REH cell (cell line): ENCODE measurements around a stretch of chr2.

DNA sequence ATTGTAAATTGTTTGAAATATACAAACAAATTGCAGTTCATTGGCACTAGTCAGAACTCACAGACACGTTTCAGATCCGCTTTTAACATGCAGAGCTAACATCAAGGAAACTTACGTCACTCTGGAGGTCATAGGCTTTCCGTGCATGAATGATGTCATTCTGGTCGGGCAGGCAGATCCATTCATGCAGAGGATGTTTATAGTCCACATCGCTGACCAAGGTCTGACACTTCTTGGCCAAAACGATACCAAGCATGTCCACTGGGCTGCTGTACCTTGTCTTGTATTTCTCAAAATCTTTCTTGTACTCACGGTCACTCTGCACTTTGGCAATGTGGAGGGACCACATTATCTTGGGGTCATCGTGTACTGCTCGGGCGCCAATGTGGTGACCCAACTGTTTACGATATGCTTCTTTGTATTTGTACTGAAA lies 114.9 kb downstream of the NEB start:
- PRO-cap = no peak

DNA sequence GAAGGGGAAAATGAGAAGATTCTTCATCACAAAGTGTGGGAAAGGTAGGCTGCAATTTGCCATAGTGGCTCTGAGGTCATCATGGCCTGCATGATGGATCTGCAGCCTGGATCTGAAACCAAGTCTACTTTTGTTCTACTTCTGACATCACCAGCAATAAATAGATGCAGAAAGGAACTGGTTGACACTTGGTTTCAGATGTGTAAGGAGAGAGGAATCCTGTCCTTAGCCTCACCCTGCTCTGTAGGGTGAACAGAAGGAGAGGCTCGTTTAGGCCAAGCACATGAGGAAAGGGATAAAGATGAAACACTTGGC lies 4.0 kb downstream of the NEB start:
- PRO-cap = no peak

GRCh38 chr2:152378538-152379308 lies 43.7 kb downstream of the FMNL2 start:
- PRO-cap = no peak

GRCh38 chr2:152525193-152526047 lies 190.4 kb downstream of the FMNL2 start:
- PRO-cap = no peak

DNA sequence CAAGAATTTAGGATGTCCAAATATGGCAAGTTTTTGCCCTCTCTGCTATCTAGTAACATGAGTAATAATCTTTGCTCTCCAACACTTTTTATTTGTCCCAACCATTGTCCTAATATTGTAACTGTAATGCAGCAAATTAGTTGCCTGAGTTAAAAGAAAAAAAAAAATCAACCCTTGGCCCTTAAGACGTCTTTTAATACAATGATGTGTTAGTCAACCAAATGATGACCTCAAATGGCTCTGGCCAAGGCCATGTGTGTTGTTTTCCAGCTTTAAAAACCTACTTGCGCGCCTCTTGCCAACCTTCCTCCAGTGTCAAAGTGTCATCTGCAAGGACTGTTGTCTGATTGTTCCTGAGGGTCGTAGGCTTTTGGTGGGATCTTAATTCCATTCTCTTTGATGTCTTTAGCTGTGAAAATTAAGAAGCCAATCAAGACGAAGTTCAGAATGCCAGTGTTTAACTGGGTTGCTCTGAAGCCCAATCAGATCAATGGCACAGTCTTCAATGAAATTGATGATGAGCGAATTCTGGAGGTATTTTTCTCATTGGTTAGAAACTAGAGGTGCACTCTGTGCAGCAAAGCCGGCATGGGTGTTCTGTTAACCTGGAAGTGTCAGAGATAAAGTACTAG lies 92.1 kb downstream of the PRPF40A start:
- PRO-cap = no peak

- PRO-cap = no peak
Measured at GRCh38 chr2:152631876-152632389, 85.3 kb downstream of the PRPF40A start.

DNA sequence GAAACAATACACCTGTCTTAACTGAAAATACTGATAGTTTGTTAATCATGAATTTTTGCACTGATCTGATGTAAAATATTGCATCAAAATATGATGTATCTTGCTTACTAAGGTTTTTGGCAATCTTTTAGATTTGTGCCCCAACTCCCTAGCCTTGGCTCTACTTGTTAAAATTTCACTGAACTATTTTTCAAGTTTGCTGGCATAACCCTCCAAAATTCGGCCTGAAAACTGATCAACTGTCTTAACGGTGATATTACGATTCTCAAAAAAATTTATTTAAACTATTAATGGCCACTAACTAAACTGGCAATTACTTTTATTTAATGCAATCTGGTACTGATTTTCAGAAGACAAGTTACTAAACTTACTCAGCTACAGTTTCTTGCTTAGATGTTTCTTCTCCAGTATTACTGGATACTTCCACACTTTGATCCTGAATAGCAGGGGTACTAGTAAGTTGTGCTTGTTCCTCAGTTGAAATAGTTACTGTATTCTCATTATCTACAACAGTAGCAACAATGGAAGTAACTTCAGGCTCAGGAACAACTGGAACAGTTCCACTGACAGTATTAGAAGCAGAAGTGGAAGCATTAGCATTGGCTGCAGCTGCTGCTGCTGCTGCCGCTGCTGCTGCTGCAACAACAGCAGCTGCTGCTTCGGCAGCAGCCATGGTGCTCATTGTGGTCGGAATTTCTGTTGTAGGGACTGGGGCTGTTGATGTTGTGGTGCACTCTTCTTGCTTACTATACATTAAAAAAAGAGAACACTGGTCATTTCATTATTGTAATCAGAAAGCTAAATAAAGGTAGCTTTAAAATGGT lies 41.0 kb downstream of the PRPF40A start:
- PRO-cap = no peak

DNA sequence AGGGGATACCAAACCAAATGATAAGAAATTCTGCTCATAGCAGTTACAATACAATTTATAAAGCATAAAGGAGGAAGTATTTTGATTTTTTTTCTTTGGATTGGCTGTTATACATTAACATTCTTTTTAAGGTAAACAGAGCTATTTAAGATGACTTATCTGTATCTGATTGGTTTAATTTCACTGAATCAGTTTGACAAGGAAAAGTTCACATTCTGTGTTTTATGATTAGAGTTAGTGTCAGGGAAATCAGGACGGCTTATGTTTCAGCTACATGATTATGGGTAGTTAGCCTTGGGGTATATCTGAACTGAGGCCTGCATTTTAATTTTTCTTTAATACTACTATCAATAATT lies 360.9 kb downstream of the ARL6IP6 start:
- PRO-cap = no peak

GRCh38 chr2:153871049-153871497 lies 649 bp upstream of the GALNT13 start:
- PRO-cap = no peak

GRCh38 chr2:154462594-154463141 lies 235.8 kb upstream of the KCNJ3 start:
- PRO-cap = no peak

DNA sequence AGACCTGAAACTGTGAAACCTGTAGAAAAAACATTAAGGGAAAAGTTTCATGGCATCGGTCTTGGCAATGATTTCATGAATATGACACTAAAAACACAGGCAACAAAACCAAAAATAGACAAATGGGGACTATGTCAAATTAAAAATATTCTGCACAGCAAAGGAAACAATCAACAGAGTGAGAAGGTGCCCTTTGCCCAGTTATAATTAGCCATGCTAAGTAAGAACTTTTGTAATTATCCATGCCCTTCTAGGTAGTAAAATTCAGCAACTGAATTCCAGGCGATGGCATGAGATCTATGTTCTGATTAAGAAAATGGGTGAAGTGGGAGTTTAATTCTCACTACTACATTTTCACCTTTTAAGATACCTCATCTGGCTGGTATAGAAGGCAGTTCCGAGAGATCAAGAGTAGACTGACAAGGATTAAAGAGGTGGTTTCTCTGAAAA lies 777.1 kb downstream of the KCNJ3 start:
- PRO-cap = no peak

DNA sequence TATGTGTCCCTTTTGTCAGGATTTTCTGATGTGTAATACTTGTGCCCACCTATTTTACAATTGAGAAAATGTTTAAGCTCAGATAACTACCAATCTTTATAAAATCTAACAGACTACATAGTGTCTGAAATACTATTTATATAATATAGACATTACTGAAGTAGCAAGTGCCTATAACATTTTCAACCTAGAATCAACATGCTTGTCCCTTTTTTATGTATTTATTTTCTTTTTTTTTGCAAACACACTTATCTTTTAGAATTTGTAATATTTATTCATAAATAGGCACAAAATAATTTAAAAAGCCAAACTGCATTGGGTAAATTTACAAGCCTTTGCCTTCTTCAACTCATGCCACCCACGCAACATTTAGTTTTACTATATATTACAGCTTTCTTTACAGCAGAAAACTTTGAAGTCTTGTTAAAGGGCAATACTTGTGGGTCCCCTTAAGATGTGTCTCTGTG lies 7.6 kb downstream of the NR4A2 start:
- PRO-cap = no peak

- PRO-cap = no peak
Measured at GRCh38 chr2:156329495-156330421, 2.8 kb downstream of the NR4A2 start.

- PRO-cap = no peak
Measured at GRCh38 chr2:156334962-156335315, 2.4 kb upstream of the NR4A2 start.

GRCh38 chr2:156342817-156343247 lies 10.3 kb upstream of the NR4A2 start:
- PRO-cap = bidirectional peak, plus-strand start at chr2:156343045, minus-strand start at chr2:156342942

- PRO-cap = unidirectional peak, minus-strand start at chr2:156401221
Measured at GRCh38 chr2:156400947-156401333, 35.2 kb upstream of the GPD2 start.

DNA sequence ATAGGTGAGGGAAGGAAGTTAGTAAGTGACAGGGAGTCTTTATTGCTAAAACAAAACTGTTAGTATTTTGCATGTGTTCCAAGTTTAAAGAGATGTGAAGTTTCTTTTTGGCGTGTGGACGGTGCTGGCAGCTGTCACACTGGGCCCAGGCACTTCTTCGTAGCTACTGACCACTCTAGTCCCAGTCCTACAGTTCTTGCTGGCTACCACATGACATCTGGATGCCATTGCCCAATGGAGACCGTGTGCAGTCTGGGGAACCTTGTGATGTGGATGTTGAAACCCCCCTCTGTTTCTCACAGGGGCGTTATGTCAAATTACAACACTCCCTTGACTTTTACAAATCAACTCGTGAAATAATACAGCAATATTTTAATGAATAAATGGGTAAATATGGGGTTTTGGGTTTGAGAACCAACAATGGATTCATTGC lies 1.1 kb downstream of the GPD2 start:
- PRO-cap = no peak

- PRO-cap = no peak
Measured at GRCh38 chr2:157056121-157056687, 201.3 kb upstream of the GALNT5 start.

- PRO-cap = unidirectional peak, minus-strand start at chr2:157469358; unidirectional peak, minus-strand start at chr2:157469566
Measured at GRCh38 chr2:157469294-157470102, 25.6 kb upstream of the CYTIP start.

DNA sequence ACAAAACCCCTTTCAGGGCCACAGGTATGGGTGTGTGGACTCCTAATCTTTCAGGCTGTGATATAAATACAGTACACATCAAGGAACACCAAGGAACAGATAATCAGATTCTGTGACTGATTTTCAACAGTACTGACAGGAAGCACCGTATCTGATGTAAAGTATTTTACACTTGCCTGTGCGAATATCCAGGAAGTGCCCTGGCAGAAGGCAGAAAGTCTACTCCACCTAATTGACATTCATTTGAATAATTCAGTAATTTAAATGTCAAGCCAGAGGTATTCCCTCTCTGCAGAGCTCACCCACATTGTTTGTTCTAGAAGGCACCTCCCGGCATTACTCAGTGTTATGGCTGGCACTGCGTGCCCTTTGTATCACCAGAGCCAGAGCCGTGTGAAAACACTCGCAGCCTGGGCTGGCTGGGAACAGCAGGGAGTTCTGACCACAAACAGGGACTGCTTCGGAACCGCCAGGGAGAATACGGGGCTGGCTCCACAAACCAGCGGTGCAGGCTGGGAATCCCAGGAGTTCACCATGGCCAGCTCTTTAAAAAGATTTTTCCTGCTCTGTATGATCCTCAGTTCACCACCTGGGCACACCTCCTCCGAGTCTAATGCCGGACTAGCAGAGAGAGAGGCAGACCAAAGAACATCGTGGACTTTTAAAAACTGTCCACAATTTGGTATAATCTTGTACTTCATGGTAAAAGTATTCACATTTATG lies 91.7 kb downstream of the ACVR1 start:
- PRO-cap = no peak